OVCAR3 (cell line): ENCODE measurements around the genes POPDC2, COX17, CFAP91 and RABL3.

GRCh38 chr3:119562744-119563278 is 3.4 kb upstream of the CD80 start:
- RRBS = no CpG with 5 or more reads among the region's 4 CpGs

- RRBS = no CpG with 5 or more reads among the region's 3 CpGs
Observed at GRCh38 chr3:119637554-119638421, 22.6 kb downstream of the POPDC2 start.

GRCh38 chr3:119660355-119661307 is at the start of gene POPDC2:
TSS of gene POPDC2 (minus strand) at chr3:119660589.
- RRBS = no CpG with 5 or more reads among the region's 11 CpGs

- RRBS = 4% methylated on average over 17 of the region's 63 CpGs
Observed at GRCh38 chr3:119676675-119678016, at the start of gene COX17. TSS of gene COX17 (minus strand) at chr3:119677406.

- RRBS = no CpG with 5 or more reads among the region's 60 CpGs
Observed at GRCh38 chr3:119702485-119703584, at the start of gene CFAP91. TSS of gene CFAP91 (plus strand) at chr3:119703022.

DNA sequence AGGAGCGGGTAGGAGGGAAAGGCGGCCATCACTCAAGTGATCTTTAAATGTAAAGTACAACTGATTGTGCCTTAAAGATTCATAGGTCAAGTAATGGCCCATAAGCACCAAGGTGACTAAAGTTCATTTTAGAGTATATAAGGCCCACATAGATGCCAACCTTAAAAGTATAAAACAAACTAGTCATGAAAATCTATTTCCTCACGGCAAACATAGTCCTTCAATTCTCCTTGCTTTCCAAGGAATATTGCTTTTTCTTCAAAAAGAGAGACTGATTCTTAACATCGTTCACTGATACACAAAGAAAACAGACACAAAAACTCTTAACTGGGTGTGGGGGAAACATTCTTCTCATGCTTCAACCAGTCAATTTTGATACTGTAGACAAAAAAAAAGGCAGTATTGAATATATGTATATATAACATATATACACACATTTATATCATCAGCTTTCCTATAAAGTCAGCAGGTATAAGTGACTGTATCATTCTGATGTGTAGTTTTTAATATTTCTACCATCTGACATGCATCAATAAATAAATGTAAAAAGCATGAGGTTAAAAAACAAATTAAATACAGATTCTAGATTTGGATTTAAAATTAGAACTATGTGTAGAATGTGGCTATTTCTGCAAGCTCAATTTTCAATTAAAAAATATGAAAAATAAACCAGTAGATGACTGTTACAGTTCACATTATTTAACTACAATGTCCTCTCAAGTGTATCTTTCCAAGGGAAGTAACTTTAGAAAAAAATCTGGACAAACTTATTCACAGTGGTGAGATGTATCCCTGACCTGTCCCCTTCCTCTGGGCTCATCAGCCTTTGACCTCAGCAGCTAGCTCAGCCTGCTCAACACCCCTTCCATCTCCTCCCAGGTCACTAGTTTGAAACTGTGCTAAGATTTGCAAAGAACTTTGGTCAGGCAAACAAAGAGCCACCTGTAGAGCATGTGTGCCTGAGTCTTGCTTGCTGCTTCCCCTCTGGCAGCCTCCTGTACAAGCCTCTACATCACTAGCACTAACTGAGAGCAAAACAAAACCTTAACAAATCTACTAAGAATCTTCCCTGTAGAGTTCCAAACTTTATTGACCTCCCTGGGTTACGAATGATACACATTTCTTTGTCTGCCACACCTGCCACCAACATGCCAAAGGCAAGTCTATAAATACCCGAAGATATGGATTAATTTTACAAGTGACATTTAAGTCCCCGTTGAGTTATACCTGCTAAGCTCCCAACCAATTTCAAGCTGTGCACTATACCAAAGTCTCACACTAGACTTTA is 43.6 kb downstream of the NR1I2 start:
- RRBS = no CpG with 5 or more reads among the region's 7 CpGs

DNA sequence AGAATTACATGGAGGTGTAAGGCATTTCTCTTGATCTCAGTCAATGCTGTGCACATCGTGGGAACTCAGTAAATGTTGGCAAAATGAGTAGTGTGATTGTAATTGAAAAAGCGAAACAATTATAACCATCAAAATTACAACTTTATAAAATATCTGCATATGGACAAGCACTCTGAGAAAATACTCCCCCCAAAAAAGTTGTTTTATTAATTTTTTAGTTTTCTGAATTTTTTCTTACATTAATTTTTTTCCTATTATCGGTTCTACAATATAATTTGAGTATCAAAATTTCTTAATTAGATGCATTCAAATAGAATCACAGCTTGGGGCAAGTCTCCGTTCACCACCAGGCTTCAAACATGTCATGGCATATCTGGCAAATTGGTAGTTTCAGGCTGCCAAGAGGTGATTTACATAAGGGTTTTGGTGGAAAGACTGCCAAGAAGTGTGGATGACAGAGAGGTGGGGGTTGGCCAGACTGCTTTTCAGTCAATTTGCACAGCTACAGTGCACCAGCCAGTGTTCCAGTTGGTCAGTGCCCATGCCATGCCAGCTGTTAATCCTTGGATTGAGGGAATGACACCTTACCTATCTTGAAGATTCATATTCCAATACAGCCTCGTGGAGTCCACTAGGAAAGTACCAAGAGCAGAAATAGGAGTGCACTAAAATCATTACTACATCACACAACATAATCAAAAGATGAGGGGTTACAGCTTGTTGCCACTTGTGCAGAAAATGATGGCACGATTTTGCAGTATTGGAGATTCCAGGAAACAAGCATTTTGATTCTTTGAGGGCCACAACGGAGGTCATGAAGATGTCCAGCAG is 8.4 kb upstream of the GSK3B start:
- RRBS = no CpG with 5 or more reads among the region's 7 CpGs

DNA sequence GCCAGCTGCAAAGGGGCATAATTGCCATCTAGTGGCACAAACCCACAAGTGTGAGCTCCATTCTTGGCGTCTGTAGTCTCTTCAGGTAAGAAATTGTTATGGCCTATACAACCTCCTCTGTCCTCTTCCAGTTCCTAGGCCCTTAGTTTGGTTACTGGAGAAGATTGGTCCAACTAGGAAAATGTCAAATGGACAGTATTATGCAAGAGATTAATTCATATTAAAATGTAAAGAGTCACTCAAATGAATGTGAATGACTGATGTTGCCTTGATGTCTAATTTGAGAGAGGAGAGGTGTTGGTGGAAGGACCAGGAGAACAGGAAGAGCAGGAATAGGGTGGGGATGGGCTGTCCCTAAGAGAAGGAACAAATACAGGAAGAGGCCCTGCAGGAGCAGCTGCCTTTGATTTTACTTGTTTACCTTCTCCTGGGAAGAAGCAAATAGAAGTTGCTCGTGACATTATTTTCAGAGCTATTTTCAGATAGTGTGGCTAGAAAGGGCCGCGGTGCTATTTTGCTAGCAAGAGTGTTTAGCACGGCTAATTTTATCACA is 53.1 kb upstream of the GSK3B start:
- RRBS = no CpG with 5 or more reads among the region's 5 CpGs

GRCh38 chr3:120438813-120439286 is 11.9 kb downstream of the FSTL1 start:
- RRBS = no CpG with 5 or more reads among the region's 9 CpGs

DNA sequence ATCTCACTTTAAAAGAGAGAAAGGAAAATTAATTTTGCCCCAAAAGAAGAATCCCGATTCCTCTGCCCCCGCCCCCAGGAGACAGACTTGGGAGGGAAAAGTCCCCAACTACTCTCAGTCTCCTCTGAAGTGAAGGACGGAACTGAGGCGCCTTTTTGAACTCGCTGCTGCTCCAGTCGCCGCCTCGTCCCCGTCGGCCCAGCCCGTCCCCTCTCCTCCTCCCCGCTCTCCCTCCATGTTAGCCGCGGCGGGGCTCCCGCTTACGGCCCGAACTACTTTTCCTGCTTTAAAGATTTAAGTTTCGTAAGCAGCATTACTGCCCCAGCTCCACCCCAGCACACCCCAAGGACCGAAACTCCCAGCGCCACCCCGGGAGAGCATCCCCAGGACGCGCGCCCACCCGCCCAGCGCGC is 567 bp downstream of the FSTL1 start:
- RRBS = 4% methylated on average over 7 of the region's 28 CpGs

DNA sequence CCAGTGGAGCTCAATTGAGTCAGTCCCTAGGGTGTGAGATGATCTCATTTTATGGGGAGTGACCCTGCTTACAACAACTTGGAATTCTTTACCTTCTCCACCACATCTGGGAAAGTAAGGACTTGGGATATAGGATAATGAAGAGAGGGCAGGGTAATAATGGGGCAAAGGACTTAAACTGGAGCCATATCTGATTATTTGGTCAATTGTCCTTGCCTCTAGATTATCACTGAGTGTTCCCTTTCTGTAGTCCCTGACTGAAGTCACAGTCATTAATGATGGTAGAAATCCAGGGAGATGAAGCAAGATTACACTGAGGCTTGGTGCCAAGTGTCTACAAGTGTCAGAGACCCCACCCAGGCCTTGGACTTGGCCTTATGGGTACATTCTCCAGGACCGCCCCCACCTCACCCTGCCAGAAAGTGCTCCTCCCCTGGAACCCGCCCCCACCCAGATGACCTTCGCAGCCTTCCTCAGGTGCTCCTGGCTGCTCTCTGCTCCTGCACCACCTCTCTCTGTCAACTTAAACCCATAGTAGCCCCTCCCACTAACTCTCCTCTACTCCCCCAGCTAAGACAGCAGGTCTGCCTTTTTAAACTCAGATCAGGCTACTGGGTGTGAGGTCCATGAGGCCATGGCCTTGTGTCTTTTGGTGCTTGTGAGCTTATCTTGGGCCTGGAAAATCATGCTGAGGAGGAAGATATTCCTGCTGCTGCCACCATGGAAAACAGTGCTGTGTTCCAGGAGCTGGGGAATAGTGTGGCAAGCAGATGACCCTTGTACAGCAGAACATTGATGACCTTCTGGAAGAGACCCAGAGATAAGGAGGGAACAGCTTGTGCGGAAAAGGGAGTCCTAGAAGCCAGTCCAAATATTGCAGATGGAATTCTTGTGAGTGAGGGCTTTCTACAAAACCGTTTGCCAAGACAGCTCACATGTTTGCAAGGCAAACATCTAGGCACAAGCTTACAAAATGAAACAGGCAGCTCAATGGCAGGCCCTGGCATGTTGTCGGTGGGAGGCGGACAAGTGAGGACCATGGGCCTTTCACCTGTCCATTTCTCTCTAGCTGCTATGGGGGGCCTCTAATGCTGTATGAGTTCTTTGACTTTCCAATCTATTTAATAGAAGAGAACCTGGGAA is 40.3 kb upstream of the NDUFB4 start:
- RRBS = no CpG with 5 or more reads among the region's 7 CpGs

- RRBS = no CpG with 5 or more reads among the region's 16 CpGs
Observed at GRCh38 chr3:120559159-120560113, 36.7 kb upstream of the NDUFB4 start.

GRCh38 chr3:120642204-120642959 is 39.7 kb downstream of the HGD start:
- RRBS = no CpG with 5 or more reads among the region's 7 CpGs

DNA sequence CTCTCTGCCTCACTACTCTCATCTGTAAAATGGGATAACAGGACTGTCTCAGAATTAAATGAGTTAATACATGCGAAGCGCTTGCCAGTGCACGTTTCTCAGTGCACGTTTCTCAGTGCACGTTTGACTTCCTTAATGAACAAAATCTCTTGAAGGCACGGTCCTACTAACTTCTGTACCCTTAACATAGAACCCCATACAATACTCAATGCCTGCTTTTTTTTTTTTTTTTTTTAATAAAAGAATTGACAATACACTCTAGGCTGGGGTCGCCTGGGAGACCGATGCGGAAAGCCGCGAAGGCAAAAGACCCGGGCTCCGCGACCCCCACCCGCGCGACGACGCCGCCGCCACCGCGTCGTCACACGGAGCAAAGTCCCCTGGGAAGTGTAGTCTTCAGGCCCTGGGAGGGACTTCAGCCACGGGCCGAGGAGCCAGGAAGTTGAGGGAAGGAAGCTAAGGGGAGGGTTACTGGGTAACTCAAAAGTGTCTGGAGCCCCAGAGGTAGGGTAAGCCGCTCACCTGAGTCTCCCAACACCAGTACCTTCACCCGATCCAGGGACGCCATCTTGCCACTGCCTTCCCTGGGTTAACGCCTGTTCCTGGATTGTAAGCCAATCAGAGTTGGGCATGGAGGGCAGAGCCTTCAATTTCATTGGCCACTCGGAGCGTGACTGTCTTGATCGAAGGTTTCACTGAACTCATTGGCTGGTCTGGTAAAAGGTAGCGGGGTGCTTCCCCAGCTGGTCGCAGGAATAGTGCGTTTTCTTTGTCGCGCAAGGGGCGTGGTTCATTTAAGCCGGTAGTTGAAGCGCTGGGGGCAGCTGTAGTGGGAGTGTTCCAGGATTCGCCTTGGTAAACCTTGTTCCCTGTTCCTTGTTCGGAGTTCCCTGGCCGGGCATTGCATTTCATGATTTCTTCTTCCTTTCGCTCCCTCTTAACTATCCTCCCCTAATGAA is at the start of gene RABL3:
RABL3 (minus strand) TSS at position 577 of the 959 bp plus-strand sequence.
- RRBS = 10% methylated on average over 5 of the region's 46 CpGs

GRCh38 chr3:120742899-120743312 is 362 bp downstream of the GTF2E1 start:
- RRBS = 18% methylated on average over 1 of the region's 23 CpGs

- RRBS = no CpG with 5 or more reads among the region's 11 CpGs
Observed at GRCh38 chr3:120750345-120750991, 7.9 kb downstream of the GTF2E1 start.

DNA sequence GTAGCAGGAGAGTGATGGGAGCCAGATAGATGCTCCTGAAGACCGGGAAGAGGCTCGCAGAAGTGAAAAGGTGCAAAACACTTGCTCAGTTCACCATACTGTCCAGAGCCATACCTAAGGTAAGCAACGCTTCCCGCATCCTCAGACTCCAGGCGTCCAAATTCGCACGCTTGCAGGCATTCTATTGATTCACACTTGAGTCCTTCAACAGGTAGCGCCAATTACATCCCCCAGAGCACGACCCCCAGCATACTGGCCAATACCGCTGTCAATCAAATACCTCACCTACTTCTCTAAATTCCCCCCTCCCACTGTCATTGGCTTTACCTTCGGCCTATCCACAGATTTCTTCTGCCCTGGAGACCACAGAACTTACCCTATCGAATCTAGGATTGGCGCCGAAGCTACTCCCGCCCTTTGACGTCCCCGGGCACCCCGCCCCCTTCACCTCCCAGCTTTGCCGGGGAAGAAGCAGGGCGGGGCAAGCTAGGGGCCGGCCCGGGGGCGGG is 298 bp upstream of the STXBP5L start:
- RRBS = 3% methylated on average over 2 of the region's 23 CpGs

GRCh38 chr3:122077974-122078988 is 23.1 kb downstream of the CD86 start:
- RRBS = no CpG with 5 or more reads among the region's 11 CpGs